ENCODE measurements around the genes MDFI, BYSL, CCND3, GUCA1ANB and GUCA1A.

DNA sequence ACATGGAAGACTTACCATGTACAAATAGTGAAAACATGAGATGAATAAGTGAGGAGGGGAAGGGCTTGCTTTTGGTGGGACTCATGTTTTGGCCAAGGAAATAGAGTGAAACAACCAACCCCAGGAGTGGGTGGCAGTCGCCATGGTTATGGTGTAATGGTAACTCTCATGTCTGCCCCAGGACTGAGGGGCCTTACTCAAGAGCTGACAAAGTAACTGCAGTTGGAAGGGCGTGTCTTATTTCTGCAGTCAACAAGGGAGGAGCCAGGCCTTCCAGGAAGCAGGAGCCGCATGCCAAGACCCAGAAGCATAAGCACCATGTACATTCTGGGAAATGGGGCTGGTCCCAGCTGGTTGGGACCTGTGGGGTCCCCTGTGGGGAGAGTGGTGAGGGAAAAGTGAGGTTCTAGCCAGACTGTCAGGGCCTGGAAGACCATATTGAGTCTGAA, 108.4 kb downstream of the UNC5CL start:
- CAGE, long polyA plus RNA: no peak
- RRBS: no CpG with 5 or more reads among the region's 3 CpGs

GRCh38 chr6:41270996-41271537, 15.4 kb downstream of the TREM1 start:
- CAGE, long polyA plus RNA: no peak
- RRBS: no CpG with 5 or more reads among the region's 2 CpGs

- CAGE, long polyA plus RNA: no peak
- RRBS: no CpG with 5 or more reads among the region's 7 CpGs
These were observed 3.6 kb downstream of the TREM1 start for GRCh38 chr6:41282821-41283414.

DNA sequence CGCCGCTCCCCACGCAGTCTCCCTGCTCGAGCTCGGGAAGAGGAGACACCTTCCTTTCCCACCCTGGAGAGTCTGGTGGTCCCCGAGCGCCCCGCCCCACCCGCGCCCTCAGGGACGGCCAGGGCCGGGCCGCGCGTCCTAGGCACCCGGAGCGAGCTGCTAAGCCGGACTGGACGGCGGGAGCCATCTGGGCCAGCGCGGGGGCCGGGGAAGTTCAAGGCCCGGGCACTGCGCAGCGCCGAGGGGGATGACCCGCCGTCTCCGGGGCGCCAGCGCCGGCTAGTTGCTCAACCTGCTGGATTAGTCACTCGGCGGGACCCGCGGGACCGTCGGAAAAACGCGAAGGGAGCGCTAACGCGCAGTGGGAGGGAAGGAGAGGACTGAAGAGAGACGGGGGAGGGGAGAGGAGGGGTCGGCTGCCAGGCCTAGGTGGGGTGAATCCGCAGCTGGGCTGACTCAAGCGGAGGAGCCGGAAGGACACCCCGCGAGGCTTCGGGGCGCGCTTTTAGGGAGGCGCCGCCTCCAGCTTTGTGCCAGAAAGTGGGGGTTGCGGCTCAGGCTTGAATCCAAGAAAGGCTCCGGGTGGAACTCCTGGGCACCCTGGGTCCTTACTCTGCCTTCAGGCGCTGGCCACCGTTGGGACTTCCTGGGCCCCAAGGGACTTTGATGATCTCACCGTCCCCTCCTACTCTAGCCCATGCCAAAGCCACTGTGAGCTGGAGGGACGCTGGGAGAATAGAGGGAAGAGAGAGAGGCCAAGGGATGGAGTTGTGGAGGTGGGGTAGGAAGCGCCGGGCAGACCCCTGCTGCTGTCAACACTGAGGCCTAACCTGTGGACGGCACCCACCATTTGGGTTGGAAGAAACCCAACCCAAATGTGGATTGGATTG, 75.6 kb upstream of the FOXP4 start:
- CAGE, long polyA plus RNA: no peak
- RRBS: 19% methylated on average over 21 of the region's 65 CpGs

DNA sequence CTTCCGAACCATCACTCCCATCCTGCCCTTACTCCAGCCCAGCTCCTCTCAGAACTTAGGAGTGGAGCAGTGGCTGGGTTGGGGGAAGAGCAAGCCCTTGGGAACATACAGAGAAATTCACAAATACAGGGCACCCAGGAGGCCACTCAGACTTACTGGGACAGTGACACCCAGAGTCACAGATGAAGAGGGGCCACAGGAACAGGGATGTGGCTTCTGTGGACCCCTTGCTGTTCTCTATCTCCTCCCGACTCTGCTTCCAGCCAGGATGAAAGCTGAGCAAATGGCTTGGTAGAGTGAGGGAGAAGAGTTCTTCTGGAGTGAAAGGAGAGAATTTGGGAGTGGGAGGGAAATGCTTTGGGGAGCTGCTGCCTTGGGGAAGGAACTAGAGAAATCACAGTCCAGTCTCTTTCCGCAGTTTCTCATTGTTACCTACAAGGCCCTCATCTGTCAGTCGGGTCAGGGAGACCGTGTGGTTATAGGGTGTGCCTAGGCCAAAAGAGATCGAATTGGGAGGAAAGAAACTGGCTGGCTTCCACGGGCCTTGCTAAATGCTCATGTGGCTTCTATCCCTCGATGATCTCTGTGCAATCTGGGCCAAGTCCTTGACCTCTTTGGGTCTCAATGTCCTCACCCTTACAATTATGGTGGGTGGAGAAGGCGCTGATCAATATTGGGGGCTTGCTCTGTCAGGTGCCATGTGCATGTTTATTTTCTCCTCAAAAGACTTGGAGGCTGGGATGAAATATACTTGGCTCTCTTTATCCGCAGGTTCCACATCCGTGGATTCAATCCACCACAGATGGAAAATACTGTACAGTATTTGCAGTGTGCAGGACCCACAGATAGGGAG, 17.1 kb downstream of the FOXP4 start:
- CAGE, long polyA plus RNA: no peak
- RRBS: no CpG with 5 or more reads among the region's 11 CpGs

- CAGE, long polyA plus RNA: no peak
- RRBS: no CpG with 5 or more reads among the region's 13 CpGs
These were observed 19.4 kb downstream of the FOXP4 start for GRCh38 chr6:41565622-41565980.

DNA sequence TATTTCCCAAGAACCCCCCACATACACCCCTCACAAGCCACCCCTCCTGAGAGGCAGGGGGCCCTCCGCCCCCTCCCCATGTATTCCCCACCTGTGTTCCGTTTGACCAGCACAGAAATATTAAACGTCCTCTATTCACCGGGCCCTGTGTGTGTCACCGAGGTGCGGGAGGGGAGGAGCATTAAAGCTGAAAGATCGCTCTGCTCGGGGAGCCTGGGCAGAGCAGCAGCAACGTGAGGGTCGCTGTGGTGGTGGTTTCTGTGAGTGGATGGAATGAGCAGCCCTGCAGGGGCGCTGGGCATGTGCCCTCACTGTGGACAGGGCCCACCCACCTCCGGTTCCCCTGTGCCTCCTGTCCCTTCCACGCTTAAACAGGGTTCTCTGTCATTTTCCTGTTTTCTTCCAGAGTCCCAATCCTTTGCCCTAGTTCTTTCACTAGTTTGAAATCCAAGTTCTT, 37.8 kb upstream of the MDFI start:
- CAGE, long polyA plus RNA: no peak
- RRBS: no CpG with 5 or more reads among the region's 13 CpGs

DNA sequence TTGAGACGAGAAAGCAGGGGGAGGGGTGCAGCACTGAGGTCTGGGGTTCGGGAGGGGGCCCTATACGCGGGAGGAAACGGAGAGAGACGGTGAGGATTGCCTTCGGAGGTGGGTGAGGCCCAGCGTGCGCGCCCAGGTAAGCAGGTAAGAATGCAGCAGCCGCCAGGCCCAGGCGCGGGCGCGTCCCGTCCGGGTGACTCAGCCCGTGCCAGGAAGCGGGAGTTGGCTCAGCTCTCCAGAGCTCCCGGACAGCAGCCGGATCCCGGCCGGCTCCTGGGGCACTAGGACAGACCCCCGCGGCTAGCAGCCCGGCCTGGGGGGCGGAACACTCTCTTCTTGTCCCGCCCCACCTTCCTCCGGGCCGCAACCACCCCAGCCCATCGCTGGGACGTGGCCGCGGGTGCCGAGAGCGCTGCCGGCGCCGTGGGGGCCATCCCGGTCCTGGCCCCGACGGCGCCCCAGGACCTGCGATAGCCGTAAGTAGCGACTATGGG, 1.4 kb upstream of the MDFI start:
- CAGE, long polyA plus RNA: no peak
- RRBS: 11% methylated on average over 24 of the region's 46 CpGs

DNA sequence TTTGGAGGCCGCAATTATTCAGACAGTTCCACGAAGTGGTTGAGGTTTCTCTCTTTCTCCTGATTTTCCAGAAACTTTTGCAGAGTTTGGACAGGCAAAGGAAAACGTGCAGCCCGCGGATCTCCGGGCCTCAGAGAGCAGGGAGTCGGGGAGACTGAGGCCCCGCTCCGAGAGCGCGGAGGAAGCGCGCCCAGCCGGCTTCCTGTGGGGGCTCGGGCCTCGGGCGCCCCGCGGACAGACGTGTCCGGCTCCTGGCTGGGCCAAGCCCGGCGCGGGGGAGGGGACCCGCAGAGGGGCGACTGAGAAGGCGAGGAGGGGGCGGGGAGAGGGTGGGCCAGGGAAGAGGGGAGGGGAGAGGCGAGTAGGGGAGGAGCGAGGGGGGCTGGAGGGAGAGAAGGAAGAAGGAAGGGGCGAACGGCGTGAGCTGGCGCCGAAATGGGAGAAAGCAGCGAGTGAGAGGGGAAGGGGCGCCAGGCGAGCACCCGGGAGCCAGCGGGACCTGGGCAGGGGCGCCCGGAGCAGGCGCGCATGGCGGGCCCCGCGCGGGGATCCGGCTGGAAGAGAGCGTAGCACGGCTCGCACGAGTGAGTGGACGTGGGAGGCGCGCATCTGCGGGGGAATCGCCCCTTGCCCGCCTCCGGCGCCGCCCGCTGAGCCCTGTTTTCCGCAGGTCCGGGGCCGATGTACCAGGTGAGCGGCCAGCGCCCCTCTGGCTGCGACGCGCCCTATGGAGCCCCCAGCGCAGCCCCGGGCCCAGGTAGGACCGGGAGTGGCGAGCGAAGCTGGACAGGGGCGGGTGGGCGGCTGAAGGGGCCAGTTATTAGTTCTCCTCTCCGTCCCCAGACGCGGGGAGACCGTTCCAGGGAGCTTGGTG, at the start of gene MDFI:
Gene MDFI (plus strand): TSS at position 400 of the 874 bp plus-strand sequence.
- CAGE, long polyA plus RNA: no peak
- RRBS: 3% methylated on average over 42 of the region's 82 CpGs

DNA sequence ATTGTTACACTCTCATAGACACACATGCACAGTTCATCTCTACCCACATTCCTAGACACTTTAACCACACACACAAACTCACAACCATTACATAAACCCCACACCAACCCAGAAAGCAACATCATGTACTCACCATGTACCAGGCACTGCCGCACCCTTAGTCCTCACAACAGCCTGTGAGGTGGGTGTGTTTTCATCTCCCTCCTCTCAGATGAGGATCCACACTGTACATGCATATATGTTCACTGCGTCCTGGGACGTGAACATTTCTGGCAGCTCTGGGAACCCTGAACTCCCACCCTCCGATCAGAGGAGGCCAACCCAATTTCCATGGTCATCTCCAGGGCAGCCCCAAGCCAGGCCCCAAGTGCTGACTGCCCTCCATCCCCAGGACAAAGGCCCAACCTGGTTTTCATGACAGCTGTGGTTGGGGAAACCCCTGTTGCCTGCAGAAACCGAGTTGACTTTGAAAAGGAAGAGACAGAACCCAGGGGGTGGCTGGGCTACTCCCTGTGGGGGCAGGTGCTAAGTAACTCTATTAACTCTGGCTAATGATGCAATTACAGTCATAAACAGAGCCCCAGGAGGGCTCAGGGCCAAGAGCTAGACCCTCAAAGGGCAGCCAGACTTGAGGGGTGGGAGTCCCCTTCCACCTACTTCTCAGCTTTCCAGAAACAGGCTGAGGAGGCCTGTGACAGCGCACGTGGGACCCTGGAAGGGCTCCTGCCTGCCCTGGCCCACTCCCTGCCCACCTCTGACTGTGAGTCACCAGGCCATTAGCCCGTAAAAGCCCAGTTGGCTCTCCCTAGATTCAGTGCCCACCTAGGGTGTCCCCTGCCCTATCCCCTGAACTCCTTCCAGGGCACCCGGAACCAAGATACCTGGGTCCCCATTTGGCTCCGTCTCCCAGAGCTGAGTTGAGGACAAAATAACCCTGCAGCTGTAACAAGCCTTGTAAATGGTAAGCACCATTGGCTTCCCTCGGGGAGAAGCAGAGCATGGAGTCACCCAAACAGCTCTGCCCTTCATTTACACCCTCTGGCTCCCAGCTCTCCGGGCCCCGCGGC, 2.6 kb downstream of the TFEB start:
- CAGE, long polyA plus RNA: no peak
- RRBS: 10% methylated on average over 3 of the region's 14 CpGs

DNA sequence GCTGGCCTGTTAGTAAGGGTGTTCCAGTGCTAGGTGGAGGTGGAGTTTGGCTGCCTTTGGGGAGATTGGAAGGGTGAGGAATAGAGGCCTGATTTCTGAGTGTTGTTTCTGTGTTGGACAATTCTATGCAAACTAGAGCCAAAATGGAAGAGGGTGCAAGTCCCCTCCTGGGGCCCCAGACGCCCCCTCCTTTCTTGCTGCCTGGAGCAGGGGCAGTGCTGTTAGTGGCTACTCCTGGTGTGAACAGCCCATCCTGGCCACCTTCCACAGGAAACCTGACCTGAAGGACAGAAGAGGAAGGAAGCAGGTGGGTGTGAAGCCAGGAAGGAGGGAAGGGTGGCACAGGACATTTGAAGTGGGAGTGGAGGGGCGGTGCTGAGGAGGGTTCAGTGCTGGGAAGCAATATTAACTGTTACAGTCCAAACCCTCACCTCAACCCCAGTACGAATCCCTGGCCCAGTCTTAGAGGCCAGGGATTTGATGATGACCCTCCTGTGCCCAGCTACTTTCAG, 688 bp downstream of the PRICKLE4 start:
- CAGE, long polyA plus RNA: no peak
- RRBS: no CpG with 5 or more reads among the region's 3 CpGs

DNA sequence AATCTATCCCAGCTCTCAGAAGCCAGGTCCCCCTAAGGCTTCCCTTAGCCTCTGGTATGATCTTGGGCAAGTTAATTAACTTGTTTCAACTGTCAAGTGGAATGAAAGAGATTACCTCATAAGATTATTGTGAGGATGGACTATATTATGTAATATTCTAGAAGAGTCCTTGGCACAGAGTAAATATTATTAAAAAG, 1.0 kb downstream of the PRICKLE4 start:
- CAGE, long polyA plus RNA: no peak

DNA sequence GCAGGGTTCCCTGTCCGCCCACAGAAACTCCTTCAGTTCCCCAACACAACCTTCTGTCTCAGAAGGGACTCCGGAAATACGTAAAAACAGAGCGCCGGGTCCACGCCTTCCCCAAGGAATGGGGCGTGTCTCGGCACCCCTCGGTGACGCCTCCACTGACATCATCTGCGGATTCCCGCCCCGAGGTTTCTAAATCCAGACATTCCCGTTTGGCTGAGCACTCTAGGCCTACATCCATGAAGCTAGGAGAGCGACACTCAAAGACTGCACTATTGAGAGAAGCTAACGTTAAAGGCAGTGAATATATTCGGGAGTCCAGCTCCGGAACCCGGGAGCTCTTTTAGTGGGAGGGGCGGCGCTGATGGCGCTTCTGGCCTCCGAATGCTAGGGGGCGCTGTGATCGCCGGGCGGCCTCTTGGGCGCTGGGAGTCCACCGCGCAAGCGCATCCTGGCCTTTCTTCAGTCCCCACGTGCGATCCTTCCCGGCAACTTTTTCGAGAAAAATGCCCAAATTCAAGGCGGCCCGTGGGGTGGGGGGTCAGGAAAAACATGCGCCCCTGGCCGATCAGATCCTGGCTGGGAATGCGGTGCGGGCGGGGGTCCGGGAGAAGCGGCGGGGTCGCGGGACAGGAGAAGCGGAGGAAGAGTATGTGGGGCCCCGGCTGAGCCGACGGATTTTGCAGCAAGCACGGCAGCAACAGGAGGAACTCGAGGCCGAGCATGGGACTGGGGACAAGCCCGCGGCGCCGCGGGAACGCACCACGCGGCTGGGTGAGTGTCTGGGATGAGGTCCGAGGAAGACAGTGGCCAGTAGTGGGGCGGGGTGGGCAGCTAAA, at the start of gene BYSL:
Gene BYSL (plus strand): TSS at position 440 of the 836 bp plus-strand sequence.
- CAGE, long polyA plus RNA: start-site peak on the minus strand centred at position 58 of the sequence, 11 bp wide, 222 and 127 reads in 2 replicates
- RRBS: under 1% methylated on average over 25 of the region's 64 CpGs

GRCh38 chr6:41941204-41942375, at the start of gene CCND3:
CCND3 (minus strand) TSS chr6:41941808.
- CAGE, long polyA plus RNA: no peak
- RRBS: under 1% methylated on average over 17 of the region's 103 CpGs

- CAGE, long polyA plus RNA: no peak
- RRBS: no CpG with 5 or more reads among the region's 6 CpGs
These were observed 36.4 kb downstream of the C6orf132 start for GRCh38 chr6:42105995-42106377.

DNA sequence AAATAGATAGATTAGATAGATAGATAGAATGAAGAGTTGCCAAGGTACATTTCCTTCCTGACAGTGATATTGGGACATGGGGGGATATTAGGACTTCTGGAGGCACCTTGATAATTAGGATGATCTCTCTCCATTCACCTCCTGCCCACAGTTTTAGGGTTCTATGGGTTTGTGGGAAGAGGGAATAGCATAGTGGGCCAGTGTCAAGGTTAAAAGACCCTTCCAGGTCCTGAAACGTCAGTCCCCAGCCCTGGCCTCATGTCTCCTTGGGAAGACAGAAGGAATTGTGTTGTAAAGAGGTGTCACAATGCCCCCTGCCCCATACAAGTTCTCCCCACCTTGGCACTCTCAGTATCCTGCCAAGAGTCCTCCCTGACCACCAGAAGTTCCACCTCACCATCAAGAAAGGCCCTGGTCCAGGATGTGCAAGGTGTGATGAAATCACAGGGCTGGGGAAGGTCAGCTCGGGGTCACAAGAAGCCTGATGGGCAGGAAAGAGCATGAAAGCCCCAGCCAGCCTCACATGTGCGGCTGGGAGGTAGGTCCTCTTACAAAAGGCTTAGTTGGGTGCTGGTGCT, at the start of gene GUCA1ANB:
Gene GUCA1ANB (plus strand): TSS at position 351 of the 578 bp plus-strand sequence.
- CAGE, long polyA plus RNA: no peak
- RRBS: no CpG with 5 or more reads among the region's 3 CpGs

DNA sequence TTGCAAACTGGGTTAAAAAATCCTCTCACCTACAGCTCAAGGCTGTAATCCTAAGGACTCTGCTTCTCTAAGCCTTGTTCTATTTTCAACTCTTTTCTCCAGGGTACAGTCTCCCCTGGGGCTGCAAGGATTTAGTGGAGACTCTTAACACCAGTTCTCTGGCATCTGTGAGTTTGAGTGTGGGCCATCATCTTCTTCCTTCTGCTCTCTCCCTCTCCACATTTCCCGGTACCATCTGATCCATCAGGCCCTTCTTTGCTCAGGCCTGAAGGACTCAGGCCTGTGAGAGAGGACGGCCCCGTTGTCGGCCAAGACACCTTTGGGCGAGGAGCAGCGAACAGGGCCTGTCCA, at the start of gene GUCA1A:
Gene GUCA1A (plus strand): TSS at position 134 of the 351 bp plus-strand sequence.
- CAGE, long polyA plus RNA: no peak
- RRBS: no CpG with 5 or more reads among the region's 6 CpGs

DNA sequence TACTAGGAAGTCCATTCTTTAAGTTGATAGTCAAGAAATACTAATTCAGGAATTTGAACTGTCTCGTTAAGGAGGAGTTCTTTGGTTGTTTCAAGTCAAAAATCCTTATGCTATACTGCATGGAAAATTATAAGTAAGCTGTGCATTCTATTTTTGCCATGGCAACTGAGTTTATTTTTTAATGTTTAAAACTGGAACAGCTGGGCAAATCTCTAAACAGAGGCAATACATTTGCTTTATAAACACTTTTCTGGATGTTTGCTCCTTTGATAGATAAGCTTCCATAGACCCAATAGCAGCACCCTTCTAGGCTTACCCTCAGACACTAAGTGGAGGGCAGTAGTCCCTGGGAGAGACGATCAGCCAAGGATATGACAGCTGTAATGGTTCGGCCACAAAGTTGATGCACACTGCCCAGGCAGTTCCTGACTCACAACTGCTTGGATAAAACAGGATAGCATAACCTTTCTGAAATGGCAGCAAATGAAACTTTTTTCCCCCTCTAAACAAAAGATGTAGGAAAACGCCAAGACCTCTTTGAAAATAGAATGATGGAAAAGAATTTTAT, 8.5 kb upstream of the MRPS10 start:
- CAGE, long polyA plus RNA: no peak
- RRBS: no CpG with 5 or more reads among the region's 4 CpGs

DNA sequence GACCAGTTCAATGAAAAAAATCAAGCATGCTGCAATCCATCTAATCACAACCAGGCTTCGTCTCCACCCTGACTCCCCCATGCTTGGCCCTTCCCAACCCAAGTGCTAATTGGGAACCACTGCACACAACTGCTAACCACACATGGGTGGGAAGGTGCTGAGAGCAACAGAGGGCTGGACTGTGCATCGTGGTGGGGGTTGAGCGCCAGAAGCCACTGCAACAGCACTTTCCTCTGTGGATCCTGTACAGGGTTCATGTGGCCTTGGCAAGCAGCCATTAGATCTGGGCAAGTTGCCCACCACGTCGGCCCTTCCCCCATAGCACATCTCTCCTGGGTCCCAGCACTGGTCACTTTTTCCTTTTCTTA, 34.2 kb upstream of the MRPS10 start:
- CAGE, long polyA plus RNA: no peak
- RRBS: no CpG with 5 or more reads among the region's 5 CpGs

- CAGE, long polyA plus RNA: no peak
- RRBS: no CpG with 5 or more reads among the region's 14 CpGs
These were observed 61.7 kb upstream of the MRPS10 start for GRCh38 chr6:42279003-42280064.

All from BJ (cell line).